Pulmonary artery (tissue), 1 donor: ENCODE measurements around the gene LCORL.

DNA sequence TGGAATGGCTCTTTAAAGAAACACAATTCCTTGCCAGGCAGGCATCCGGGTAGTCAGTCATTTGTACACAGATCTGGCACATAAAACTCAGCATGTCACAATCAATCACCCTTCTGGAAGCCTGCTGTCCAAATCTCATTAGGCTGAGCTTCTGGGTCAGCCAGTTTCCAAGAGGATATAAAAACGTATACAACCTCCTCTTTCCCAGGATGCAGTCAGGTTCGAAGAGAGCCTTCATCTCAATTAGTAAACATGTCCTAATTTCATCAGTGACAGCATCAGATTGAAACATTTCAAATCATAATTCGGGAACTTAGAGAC lies 26.7 kb downstream of the PROM1 start:
- PRO-cap = no peak

- PRO-cap = no peak
These were observed 4.7 kb downstream of the PROM1 start for GRCh38 chr4:16078975-16079634.

DNA sequence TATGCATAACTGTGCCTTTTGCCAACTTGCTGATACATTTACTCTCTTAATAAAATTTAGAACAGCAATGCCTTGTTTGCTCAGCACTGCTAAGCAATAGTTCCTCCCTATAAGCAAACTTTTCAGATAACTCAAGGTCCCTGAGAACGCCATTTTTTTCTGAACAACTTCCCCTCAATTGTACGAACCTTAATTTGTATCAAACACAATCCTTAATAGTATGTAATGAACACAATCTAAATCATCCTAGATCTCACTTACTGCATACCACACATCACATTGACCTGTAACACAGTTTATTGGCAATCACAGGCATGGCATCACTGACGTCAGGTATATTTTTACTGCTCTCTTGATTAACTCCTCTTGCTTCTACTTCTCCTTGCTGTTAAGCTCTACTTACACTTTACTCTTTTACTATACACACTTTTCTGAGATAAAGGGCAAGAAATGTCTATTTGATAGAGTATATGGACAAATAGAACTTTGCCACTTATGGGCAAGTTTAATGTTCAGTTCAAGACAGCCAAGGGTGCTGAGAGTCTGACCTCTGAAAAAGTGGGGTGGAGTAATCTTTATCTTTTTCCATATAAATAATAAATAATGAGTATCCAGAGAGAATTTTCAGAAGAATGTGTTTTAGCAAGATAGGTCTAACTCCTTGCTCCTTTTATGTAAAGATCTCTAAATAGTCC lies 66.9 kb downstream of the TAPT1 start:
- PRO-cap = no peak

GRCh38 chr4:16196414-16196980 lies 29.8 kb downstream of the TAPT1 start:
- PRO-cap = no peak

DNA sequence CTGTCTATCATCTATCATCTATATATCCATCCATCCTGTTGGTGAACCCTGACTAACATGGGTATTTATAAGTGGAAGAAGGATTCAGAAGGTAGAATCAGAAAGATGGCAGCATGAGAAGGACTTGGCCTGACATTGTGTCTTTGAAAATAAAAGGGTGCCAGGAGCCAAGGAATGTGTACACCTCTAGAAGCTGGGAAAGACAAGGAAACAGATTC lies 300.2 kb upstream of the TAPT1 start:
- PRO-cap = unidirectional peak, plus-strand start at position 152 of the sequence

- PRO-cap = unidirectional peak, plus-strand start at chr4:16820607
These were observed 78.1 kb downstream of the LDB2 start for GRCh38 chr4:16820144-16820847.

DNA sequence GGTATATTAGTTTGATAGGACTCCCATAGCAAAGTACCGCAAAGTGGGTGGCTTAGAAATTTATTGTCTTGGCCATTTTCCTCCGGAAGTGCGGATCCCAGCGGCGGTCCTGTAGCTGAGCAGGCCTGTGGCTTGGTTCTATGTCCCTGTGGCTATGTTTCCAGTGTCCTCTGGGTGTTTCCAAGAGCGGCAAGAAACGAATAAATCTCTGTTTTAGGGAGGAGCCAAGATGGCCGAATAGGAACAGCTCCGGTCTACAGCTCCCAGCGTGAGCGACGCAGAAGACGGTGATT lies 44.1 kb upstream of the LDB2 start:
- PRO-cap = no peak

- PRO-cap = no peak
These were observed 279.2 kb downstream of the QDPR start for GRCh38 chr4:17232549-17233247.

DNA sequence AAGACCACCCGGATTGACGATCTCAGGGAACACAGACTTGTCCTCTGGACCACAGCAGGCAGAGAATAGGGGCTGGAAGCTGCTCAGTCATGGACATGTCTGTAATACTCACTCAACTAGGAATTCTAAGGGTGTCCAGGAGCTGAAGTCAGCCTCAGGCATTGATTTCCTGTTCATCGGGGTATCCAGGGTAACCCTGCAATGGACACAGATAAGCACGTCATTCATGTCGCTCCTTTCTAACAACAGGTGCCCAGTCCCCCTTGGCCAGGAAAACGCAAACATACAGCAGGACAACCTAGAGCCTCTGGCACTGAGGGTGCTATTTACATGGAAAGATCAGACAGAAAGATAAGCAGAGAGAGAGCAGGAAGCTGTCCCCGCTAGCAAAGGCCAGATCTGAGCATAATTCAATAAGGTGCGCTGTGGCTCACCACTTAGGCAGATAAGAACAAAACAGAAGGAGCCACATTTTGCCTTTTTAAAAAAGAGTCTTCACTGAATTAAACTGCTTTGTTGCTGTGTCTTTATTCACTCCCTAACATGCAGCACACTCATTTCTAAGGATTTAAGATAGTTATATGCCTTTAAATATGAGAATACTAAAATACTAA lies 21.2 kb downstream of the QDPR start:
- PRO-cap = no peak

DNA sequence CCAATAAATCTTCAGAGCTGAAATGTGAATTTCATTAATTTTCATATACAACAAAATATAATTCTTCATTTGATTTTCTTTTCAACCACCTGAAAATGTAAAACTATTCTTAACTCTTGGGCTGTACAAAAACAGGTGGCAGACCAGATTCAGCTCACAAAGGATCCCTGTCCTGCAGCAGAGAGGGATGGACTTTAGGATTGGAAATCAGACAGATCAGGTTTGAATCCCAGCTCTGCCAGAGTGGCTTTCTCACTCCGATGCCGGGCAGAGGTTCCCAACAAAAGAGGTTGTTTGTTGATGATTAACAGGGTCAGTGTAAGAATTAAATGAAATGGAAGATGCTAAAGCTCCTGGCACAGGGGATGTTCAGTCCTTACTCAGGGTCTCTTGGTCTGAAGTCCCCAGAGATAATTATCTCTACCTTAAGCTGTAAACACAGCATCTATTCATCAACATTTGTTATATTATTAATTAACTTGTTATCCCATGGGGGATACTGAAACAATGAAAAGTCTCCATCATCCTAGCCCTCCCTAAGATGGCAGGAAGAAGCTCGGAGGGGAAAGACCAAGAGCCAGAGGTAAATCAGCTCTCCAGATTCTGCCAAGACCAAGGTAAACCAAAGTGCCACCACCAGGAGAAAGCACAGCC lies 1.7 kb downstream of the QDPR start:
- PRO-cap = no peak

DNA sequence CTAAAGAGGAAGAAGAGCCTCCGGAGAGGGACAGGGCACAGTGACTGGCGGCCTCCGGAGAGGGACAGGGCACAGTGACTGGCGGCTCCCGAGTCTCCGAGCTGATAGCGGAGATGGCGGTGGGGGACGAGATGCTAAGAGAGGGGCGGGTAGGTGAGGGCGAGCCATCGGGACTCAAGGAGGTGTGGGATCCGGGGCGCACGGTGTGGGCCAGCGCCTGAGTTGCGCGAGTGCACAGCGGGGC lies 263 bp upstream of the FAM184B start:
- PRO-cap = no peak

- PRO-cap = no peak
These were observed 55.4 kb downstream of the NCAPG start for GRCh38 chr4:17866140-17866570.

GRCh38 chr4:18019922-18020426 lies 1.6 kb downstream of the LCORL start:
- PRO-cap = no peak

DNA sequence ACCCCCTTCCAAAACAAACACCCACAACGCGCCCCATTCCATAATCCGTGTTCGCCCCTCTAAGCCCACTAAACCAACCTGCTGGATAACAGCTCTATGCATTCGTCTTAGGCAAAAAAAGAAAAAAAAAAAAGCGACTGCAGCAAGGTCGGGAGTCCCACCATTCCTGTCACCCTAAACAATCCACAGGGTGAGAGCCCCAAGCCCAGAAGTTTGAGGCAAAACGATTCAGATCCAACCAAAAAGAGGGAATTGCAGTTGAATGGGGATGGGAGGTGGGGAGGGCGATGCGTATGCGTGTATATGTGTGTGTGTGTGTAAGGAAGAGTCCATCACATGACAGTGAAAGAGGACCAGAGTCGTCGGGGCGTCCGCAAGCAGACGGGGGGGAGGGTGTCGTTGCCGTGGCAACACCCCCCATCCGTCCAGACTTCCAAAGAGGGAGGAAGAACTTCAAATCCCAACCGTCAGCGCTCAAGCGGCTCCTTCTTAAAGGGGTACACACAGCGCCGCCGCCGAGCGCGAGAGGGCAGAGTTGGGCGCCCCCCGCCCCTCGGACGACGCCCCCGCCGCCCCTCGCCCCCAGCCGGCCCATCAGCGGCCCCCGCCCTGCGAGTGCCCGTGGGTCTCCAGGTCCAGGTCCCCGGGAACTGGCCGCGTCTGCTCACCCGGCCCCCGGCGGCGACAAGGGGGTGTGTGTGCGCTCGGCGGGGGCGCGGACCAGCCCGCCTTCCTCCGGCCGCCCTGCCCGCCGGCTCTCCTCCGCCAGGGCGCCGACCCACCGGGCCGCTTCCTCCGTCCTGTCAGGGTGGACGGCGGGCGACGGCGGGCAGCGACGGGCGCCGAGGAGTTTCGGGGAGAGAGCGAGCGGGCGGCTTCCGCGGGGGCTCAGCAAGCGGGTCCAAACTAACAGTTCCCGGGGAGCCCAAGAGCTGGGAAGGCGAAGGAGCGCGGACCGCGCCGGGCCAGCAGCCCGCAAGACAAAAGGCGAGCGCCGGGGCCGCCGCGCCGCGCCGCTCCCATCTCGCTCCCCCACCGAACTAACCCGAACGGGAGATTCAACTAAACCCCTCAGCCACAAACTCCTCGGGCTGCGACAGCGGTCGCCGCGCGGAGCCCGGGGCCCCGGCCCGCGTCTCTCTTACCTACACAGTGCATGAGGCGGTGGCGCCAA lies 715 bp downstream of the LCORL start:
- PRO-cap = unidirectional peak, plus-strand start at position 380 of the sequence

DNA sequence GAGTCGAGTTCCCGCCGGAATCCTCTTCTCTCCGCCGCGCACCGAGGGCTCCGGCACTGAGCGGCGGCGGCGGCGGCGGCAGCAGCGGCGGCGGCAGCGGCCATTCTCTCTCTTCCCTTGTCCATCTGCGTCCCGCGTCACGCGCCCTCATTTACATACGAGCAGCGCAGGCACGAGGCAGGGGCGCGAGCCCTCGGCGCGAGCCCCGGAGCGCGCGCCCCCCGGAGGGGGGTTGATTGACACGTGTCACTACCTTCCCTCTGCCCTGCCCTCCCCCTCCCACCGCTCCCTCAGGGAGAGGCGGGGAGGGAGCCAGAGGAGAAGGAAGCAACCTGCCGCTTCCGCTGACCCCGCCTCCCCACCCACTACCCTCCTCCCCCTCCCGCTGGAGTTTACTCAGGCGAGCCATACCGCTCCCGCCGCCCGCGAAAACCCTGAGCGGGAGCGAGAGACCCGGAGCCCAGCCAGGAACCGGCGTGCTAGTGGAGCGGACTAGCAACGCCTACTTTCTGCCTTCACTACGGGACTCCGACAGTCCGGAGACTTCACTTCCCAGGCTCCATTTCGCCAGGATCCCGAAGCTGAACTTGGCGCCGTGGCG lies at the start of gene LCORL:
LCORL (minus strand) TSS at position 129 of the 601 bp plus-strand sequence.
- PRO-cap = bidirectional peak, plus-strand start at position 293 of the sequence, minus-strand start at position 127 of the sequence; unidirectional peak, minus-strand start at position 367 of the sequence

GRCh38 chr4:19775788-19776162 lies 475.9 kb upstream of the SLIT2 start:
- PRO-cap = no peak

DNA sequence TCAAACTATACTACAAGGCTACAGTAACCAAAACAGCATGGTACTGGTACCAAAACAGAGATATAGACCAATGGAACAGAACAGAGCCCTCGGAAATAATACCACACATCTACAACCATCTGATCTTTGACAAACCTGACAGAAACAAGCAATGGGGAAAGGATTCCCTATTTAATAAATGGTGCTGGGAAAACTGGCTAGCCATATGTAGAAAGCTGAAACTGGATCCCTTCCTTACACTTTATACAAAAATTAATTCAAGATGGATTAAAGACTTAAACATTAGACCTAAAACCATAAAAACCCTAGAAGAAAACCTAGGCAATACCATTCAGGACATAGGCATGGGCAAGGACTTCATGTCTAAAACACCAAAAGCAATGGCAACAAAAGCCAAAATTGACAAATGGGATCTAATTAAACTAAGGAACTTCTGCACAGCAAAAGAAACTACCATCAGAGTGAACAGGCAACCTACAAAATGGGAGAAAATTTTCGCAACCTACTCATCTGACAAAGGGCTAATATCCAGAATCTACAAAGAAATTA lies 43.2 kb downstream of the PACRGL start:
- PRO-cap = no peak

DNA sequence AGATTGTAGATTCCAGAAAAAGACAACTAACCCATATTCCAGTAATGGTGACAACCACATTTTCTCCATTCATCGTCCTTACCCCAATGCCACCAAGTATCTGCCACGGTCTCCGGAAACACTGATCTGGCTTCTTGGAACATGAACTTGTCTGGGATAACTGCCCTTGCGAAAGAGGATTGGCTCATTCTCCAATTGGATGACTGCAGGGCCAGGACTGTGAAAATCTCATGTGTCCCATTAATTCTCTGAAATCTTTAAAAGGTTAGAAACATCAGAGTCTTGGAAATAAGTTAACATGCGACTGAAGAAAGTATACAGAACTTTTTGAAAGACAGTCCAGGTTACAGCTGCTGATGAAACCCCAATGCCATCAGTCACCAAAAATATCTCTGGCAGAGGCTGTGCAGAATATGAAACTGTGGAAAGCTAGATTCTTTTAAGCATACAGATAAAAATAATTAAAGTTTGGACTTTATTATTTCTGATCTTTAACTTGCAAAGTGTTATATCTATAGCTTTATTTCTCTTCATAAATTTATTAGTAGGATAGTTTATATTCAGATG lies 496.9 kb downstream of the PPARGC1A start:
- PRO-cap = no peak

DNA sequence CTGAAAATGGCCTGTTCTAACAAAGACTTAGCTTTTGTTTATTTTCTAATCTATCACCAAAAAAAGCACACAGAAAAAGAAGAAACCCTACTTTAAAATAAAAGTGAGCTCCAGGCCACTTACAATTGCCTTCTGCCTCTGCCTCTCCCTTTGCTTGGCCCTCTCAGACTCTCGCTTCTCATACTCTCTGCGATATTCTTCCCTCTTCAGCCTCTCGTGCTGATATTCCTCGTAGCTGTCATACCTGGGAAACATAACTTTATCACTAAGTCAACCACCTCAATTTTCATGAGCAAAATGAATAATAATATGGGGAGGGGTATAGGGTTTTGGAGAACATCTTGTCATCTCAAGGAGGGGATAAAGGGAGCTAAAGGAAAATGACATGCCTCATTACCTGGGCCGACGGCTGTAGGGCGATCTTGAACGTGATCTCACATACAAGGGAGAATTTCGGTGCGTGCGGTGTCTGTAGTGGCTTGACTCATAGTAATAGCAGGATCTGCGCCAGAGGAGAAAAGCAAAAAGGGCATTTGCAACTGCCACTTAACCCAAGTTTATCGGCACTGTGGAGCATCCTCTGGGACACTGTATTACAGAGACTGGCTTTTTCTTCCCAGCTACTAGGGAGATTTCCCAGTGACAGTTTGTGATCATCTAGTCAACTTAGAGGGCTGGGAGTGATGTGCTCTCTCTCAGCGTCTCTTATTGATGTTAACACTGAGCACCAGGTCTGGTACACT lies 77.1 kb downstream of the PPARGC1A start:
- PRO-cap = no peak

- PRO-cap = no peak
These were observed 41.6 kb upstream of the PPARGC1A start for GRCh38 chr4:23931457-23931849.